SUDHL5 (cell line): ENCODE measurements around a stretch of chr1.

- PRO-cap: no peak
Measured at GRCh38 chr1:229273663-229274419, 2.9 kb downstream of the RAB4A start.

- PRO-cap: no peak
Measured at GRCh38 chr1:229290404-229291142, 19.7 kb downstream of the RAB4A start.

DNA sequence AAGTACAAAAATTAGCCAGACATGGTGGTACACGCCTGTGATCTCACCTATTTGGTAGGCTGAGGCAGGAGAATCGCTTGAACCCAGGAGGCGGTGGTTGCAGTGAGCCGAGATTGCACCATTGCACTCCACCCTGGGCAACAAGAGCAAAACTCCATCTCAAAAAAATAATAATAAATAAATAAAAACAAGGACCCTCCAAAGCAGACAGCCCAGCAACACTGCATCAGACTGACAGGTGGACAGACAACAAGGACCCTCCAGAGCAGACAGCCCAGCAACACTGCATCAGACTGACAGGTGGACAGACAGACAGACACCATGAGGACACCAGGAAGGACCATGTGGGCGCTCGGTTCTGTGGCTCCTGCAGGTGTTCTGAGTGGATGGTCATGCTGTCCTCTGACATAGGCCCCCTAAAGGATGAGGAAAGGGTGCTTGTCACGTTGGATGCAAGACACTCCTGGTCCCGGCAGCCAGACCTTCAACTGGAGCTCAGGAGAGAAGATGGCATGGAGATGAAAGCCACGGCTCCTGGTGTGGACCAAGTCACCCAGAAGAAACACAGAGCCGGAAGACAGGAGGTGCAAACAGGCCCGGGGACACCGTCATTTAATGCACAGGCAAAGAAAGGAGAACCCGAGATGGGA is 12.9 kb downstream of the CCSAP start:
- PRO-cap: no peak

- PRO-cap: bidirectional peak, plus-strand start at chr1:229342045, minus-strand start at chr1:229342019; bidirectional peak, plus-strand start at chr1:229342741, minus-strand start at chr1:229342405
Measured at GRCh38 chr1:229341782-229342831, 740 bp downstream of the CCSAP start.

DNA sequence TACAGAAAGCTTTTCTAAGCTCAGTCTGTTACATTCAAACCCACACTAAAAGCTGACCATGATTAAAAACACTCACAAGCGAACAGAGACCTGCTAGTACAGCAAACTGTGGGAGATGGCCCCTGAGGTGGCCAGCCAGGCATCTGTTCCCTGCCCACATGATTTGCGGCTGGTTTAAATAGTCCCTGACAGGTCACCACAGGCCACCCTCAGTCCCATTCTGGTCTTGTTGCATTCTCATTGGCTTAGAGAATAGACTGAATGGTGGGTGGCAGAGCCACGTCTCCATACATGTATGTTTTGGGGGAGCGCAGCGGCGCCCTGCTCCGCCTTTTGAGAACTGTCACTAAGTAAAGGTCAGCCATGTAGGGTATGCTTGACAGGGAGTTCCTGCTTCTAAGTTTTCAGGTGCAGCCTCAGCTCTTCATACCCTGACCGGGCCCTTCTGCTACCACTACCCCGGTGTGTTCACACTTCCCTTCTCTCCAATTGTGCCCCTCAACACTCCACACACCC is 2.4 kb upstream of the ACTA1 start:
- PRO-cap: no peak

DNA sequence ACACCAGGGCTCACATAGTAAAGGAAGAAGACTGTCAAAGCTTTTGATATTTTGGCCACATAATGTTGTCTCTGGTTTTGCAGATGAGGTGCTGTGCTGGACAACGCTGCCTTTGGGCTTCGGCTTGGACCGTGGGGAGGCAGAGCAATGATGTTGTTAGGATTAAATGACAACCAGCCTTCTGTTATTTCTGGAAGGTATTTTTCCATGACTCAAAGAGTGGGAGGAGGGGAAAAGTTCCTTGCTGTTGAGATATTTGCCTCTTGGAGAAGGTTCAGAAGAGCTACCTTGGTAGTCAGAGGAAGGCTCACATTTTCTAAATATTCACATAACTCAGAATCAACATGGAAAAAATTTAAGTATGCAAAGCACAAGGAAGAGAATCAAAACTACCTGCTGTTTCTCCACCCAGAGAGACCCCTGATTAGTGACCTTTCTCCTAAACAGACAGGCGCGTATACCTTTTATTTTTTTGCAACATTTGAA is 187.2 kb upstream of the GALNT2 start:
- PRO-cap: no peak

GRCh38 chr1:230109615-230110517 is 42.8 kb downstream of the GALNT2 start:
- PRO-cap: no peak

DNA sequence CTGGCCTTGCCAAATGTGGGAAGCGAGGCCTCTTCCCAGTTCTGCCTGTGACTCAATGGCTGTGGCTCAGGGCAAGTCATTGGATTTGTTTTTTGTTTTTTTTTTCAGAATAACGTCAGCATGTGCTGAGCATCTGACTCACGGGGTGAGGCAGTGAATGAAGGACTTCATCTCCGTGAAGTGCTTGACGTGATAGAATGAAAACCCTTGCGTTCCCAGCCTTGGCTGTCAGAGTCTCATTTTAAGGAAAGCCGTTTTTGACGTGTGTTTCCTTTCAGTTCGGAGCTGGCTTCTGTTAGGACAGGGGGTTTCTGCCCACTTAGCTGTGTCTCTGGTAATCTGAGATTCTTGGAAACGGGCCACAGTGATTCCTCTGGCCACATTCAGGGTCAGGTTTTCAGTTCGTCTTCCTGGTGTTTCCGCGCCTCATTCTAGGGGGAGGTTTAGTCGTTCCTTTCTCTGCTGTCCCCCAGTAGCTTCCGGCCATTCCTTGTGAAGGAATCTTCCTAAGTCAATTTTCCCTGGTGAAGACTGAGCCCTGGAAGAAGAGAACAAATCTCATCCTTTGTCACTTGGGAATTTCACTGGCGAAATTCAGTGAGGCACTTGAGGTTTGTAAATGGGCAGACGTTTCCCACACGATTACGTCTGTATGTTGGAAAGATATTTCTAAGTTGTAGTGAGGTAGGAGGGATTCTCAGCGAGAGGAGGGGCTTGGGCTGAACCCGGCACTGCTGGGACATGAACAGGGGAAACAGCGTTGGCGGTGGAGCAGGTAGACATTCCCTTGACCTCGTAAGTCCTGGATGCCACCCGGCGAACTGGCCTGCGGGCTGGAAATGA is 47.0 kb downstream of the GALNT2 start:
- PRO-cap: no peak

- PRO-cap: bidirectional peak, plus-strand start at chr1:230122966, minus-strand start at chr1:230122855; bidirectional peak, plus-strand start at chr1:230123452, minus-strand start at chr1:230123211
Measured at GRCh38 chr1:230122698-230123790, 56.0 kb downstream of the GALNT2 start.

DNA sequence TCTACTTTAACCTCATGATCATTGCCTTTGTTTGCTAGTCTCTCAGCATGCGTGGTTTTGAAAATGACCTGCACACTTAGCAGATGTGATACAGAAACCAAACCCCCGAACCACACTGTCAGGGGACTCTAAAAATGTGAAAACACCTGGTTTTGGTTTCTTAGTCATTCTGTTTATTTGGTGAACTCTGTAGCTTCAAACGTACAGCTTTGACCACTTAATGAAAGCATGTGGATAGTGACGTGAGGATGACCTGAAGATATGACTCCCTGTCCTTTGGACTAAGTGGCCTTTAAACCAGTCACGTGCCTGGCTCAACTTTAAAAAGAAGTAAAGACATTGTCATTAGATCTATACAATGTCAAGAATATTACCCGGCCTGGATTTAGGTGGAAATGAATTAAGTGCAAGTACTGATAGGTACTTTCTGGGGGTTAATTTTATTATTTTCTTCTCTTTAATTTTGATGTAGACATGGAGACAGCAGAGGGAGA is 56.8 kb downstream of the GALNT2 start:
- PRO-cap: bidirectional peak, plus-strand start at position 220 of the sequence, minus-strand start at position 59 of the sequence

DNA sequence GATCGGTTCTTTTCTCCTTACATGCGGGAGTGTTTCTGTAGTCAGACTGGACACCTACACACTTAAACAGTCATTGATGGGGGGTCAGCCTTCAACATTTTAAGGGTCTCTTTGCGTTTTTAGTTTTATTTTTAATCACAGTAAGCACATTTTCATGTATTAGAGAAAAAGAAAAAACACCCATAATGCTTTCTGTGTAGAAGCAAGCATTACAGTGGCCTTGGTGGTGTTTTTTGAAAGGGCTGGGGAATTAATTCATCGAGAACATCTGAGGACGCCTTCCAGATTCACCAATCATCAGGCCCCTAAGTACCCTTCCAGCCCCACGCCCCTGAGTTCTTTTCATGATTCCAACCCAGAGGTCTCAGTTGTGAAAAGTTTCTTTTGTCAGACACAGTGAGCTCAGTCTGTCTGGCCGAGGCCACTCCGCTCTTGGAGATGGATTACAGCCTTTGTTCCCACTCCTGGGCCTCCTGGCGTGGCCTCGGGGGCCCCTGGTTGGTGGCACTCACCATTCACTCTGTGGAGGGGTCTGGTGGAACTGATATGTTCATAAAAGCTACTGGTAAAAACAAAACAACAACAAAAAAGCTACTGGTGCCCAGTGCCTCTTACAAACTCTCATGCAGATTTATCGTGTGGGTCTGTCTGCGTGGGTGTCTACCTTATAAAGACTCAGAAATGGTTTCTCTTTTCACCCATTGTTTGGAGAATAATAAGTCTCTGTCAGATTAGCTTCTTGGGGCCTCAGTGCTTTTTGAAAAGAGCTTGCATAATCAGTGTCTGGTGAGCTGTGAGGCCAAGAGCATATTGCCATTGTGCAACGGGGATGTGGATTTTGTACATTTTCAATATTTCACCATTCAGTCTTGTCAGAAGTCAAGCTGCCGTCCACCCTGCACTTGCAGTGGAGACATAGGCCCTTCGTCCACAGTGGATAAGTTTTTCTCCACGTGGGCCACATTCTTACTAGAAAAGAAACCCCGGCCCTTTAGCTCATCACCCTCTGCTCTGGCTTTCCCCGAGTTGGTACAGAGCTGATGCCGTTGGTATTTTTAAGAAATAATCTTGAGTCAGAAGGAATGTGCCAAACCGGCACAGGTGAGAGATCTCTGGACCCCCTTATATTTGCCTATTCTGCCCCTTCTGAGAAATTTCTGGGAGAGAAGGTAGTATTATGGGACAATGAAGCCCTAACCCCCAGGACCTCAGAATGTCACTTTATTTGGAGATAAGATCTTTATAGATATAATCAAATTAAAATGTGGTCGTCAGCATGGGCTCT is 86.7 kb downstream of the GALNT2 start:
- PRO-cap: no peak

GRCh38 chr1:230281354-230282268 is 144.5 kb downstream of the PGBD5 start:
- PRO-cap: no peak

GRCh38 chr1:230300813-230301228 is 125.3 kb downstream of the PGBD5 start:
- PRO-cap: no peak

DNA sequence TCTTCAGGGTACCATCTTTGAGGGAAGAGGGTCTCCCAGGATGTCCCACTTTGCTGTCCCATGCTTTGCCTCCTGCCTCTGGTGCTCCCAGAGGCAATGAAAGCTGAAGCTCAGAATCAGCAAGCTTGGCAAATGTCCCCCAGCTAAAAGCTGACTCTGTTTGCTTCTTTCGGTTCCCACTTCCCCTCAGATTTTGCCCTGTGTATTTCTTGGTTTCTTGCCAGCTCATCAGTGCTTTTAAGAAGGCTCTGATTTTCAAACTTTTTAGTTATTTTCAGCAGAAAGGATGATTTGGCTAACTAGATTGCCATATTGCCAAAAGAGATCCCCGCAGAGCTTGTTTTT is 33.1 kb upstream of the COG2 start:
- PRO-cap: no peak

- PRO-cap: no peak
Measured at GRCh38 chr1:230641821-230642141, 500 bp upstream of the COG2 start.

DNA sequence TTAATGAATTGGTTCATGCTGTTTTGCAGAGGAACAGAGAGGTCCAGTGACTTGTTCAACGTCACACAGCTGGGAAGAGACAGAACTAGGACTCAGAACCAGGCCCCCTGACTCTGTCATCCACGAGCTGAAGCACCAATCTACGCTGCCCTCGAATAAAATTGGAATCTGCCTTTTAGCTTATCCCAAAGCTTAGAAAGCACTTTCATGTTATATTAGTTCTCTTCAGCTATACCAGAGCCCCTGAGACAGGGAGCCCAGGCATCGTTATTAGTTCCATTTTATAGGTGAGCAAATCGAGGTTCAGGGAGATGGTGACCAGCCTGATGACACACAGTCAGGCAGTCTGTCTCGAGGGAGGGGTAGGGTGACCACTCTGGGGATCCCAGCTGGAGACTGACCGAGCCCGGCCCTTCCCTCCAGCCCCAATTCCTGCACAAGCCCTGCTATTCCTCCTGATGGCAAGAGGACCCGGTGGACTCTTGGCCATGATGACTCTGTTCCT is 569 bp downstream of the AGT start:
- PRO-cap: no peak

GRCh38 chr1:230728537-230729565 is 14.9 kb upstream of the AGT start:
- PRO-cap: no peak

- PRO-cap: no peak
Measured at GRCh38 chr1:230847699-230848149, 20.6 kb downstream of the C1orf198 start.

- PRO-cap: no peak
Measured at GRCh38 chr1:230899872-230900356, 31.6 kb upstream of the C1orf198 start.

DNA sequence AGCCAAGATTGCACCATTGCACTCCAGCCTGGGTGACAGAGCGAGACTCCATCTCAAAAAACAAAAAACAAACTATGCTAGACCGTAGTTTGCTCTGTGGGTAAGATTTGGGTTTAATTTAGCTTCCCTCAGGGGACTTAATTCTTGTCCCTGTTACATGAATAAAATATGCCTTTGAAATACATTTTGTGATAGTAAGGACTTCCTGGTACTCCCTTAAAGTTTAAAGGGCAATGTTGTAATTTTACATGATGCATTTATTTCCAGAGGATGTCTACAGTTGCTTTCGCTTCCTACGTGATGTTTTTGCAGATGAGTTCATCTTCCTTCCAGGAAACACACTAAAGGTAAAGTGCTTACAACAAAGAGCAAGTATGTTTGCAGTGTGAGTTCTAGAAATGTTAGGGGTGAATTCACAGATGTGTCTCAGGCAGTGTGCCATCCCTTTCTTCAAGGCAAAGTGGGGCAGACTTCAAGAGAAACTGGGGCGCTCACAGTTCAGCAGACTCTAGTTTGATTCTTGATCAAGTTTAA is 31.1 kb downstream of the GNPAT start:
- PRO-cap: no peak